Subcutaneous preadipocyte (primary cell): ENCODE measurements around the gene ZNF518A.

DNA sequence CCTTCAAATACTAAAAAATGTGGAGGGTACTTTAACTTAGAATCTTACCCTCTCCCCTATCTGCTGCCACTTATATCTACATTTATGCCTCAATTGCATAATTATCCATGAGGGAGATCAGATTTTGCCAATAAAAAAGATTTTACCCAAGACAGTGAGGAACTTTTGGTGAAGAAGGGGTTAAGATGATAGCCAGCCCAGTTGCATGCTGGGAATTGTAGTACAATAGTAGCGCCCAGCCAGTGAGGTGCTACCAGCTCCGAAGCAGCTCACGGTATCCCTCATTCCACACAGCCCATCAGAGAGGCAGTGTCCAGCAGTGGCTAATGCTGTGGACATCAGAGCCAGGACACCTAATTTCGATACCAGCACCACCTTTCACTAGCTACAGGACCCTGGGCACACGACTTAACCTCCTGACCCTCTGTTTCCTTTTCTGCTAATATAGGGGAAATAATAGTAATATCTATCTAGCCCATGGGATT lies 5.9 kb upstream of the LGI1 start:
- CAGE, long polyA plus RNA: no peak

- CAGE, long polyA plus RNA: no peak
These were observed 3.5 kb downstream of the SLC35G1 start for GRCh38 chr10:93897134-93897760.

DNA sequence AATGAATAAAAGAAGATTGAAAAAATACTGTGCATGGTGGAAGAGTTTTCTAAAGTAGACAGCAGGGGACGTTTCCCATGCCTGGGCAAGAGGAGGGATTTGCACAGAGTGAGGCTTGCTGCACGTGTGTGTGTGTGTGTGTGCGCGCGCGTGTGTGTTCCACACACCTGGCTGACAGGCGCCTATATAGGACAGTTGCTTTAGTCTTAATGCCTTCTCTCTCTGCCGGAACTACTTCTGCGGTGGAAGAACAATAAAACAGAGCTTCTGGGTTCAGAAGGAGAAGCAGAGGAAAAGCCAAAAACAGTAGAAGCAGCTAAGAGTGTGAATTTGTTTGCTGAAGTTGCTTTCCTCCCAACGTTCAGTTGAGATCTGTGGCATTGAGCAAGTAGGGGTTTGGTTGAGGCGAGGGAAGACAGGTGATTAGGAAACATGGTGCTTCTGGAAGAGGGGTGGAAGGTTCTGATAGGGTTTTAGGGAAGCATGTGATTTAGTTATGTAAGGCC lies 2.3 kb downstream of the PLCE1 start:
- CAGE, long polyA plus RNA: no peak

DNA sequence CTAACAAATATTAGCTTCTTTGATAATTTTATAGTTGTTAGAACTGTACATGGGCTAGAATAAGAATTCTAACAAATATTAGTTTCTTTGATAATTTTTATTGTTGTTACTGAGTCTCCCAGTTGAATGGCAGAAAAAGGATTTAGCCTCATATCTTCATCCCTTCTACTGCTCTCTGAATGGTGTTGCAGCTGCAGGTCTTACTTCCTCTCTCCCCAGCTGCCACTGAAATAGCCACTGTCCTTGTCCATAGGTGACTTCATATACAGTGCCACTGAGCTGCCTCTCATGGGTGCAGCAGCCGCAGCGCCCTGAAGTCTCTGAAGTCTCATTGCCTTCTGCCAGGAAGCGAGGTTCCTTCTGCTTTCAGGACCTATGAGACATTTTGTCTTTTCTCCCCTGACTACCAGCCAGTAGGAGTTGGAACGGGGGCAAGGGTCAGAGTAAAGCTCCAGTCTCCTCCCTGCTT lies 6.8 kb downstream of the PLCE1 start:
- CAGE, long polyA plus RNA: no peak

DNA sequence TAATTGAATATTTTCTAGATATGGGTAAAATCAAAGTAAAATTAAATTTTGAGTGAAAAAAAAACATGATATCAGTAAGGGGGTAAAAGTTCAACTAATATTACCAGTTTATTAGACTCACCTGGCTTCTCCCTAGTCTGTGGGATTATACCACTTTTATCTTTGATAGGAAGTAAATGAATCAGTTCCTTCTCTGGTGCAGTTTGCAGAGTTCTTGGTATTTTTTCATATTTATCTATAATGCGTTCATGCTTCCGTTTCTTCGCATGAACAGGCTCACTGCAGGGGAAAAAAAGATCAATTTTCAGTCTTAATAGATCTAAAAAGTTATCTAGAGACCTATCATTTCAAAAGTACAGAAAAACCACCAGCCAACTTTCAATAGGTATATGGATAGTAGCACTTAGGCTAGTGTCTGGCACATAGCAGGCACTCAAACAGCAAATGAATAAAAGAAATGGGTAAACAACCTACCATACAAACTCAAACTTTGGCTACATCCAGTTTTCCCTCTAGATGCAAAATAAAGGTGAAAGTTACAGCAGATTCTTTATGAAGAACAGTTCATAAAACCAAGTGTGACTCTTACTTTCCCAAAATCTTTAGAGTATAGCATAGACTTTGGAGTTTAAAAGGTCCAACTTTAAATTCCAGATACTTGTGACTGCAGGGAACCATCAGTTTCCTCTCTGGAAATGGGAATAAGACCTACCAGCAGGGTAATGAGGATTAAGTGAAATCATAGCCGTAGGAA lies 5.5 kb downstream of the NOC3L start:
- CAGE, long polyA plus RNA: no peak

GRCh38 chr10:95121807-95122210 lies 52.5 kb upstream of the CYP2C8 start:
- CAGE, long polyA plus RNA: no peak

DNA sequence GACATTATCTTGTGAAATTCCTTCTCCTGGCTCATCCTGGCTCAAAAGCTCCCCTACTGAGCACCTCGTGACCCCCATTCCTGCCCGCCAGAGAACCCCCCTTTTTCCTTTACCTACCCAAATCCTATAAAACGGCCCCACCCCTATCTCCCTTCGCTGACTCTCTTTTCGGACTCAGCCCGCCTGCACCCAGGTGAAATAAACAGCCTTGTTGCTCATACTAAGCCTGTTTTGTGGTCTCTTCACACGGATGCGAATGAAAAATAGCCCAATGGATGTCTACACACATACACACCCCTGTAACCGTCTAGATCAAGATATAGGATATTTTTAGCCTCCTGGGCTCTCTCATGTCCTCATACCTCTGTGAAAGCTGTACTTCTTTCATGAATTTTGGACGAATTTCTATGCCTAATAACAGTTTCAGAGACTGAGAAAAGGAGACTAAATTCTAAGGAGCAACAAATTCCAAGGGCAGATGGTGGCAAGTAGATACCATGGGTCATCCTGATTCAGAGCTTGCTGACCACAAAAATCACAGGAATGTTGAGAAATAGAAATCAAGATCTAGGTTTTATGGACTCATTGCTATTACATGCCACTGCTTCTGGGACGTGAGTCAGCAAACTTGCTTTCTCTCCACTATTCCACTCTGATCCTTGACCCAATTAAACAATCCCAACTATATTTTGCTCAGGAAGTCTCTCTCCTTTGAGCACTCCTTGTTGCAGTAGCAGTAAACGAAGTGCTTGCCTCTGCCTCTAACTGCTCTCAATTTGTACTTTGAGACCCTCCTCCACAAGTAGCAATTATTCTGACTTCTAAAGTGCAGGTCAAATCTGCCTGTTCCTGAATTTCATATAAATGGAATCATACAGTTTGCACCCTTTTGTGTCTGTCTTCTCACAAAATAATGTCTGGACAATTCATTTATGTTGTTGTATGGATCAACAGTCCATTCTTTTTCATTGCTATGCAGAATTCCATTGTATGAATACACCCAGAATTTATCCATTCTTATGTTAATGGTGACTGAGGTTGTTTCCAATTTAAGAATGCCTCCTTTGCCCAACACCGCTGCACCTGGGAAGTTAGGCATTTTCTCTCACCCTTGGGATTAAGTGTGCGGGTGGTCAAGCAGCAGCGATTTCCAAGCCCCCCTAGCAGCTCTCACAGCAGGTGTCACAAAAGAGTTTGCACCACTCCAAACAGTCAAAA lies 35.7 kb downstream of the ACSM6 start:
- CAGE, long polyA plus RNA: no peak

DNA sequence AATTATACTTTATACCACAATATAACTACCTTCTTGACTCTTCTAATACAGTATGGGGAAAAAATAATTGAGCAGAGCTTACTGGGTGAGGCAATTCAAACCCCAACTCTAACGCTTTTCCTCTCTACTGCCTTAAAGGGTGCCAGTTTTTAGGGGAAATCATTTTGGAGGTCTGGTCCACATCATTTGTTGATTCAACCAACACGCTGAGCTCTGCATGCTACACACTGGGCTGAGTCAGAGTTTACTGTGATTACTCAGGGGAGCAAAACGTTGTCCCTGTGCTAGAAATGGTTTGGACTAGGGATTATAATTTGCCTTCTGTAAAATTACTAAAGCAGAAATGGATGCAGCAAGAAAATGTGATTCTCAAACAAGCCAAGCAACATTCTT lies 11.4 kb downstream of the PDLIM1 start:
- CAGE, long polyA plus RNA: no peak

DNA sequence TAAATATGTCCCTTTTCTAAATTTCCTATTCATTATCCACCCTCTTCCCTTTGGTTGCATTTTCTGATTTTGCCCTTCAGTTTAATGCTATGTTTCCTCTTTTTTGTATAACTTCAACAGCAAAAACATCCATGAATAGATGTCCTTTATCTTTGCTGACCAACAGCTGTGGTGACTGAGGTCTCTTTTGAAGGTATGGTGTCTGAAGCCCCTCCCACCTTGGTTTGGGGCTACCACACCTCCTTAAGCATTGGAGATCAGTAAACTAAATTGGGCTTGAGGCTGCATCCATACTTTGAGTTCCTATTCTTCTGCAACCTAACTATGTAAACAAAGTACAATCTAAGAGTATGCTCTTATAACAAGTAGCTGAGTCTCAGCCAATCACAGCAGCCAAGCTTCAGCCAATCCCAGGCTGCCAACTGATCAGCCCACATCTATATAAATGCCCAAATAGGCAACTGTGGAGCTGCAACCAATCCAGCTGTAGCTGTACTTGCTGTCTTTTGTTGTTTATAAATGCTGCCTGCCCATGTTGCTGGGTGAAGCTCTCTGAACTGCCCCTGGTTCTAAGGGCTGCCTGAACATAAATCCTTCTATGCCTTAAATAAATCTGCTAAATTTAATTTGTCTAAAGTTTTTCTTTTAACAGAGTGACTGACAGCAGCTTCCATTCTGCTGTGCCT lies 69.4 kb upstream of the PDLIM1 start:
- CAGE, long polyA plus RNA: no peak

- CAGE, long polyA plus RNA: no peak
These were observed 130.8 kb downstream of the SORBS1 start for GRCh38 chr10:95430381-95430813.

GRCh38 chr10:95467047-95467785 lies 94.0 kb downstream of the SORBS1 start:
- CAGE, long polyA plus RNA: no peak

DNA sequence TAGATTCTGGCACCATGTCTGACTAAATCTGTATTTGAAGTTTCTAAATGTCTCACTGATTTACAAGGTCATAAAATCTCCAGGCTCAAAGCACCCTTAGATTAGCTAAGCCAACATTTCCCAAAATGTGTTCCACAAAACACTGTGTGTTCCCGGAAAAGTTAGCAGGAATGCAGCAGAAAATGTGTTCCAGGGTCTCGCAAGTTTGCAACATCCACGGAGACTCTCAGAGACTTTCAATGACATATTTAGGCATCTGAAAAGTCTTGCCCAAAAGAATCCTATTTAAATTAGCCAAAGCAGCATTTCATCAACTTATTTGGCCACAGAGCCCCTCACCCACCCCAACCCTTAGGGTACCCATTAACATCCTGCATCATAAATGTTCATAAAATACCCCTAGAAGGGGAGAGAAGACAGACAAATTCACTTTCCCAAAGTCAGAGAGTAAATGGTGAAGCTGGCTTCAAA lies 91.8 kb downstream of the SORBS1 start:
- CAGE, long polyA plus RNA: no peak

GRCh38 chr10:95499474-95500201 lies 61.5 kb downstream of the SORBS1 start:
- CAGE, long polyA plus RNA: no peak

DNA sequence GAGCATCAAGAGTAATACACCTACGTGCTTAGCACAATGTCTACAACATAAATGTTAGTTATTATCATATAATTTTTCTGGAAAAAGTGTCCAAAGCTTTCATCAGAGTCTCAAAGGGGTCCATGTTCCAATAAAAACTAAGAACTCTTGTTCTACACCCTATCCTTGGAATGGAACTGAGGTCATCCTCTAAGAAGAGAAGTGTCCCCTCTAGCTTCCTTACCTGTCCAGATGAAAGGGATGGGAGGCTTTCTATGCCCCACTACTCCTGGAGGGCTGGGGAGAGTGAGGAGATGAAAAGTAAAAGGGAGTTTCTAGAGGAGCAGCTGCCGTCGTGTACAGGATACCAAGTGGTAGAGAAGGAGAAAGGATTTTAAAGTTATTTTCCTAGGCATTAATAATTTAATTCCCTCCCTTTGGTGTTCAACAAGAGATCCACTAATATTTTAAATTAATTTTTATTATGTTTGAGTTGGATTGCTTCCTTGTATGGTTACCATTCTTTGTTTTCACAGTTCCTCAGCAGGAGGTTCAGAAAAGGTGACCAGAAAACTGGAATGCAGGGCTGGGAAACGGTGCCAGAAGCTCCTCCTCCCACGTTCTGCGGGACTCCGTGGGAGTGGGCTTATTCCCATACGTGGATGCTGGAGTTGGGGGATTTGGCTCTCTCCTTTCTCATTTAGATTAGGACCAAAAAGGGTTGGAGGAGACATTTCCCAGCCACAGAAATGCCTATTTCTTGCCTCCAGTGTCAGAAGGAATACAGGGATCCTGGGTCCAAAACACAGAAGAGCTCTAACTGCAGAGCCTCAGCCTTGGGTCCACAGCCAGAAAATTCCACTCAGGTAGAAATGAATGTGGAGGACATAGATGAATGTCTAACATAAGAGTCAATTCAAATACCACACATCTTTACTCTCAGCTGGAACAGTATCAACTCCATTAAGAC lies 56.2 kb downstream of the SORBS1 start:
- CAGE, long polyA plus RNA: no peak

- CAGE, long polyA plus RNA: no peak
These were observed 44.5 kb downstream of the SORBS1 start for GRCh38 chr10:95516612-95517169.

- CAGE, long polyA plus RNA: no peak
These were observed 312 bp upstream of the SORBS1 start for GRCh38 chr10:95561478-95561887.

GRCh38 chr10:95785785-95786537 lies 30.0 kb downstream of the ENTPD1 start:
- CAGE, long polyA plus RNA: no peak

- CAGE, long polyA plus RNA: no peak
These were observed 809 bp upstream of the CC2D2B start for GRCh38 chr10:95906896-95907436.

DNA sequence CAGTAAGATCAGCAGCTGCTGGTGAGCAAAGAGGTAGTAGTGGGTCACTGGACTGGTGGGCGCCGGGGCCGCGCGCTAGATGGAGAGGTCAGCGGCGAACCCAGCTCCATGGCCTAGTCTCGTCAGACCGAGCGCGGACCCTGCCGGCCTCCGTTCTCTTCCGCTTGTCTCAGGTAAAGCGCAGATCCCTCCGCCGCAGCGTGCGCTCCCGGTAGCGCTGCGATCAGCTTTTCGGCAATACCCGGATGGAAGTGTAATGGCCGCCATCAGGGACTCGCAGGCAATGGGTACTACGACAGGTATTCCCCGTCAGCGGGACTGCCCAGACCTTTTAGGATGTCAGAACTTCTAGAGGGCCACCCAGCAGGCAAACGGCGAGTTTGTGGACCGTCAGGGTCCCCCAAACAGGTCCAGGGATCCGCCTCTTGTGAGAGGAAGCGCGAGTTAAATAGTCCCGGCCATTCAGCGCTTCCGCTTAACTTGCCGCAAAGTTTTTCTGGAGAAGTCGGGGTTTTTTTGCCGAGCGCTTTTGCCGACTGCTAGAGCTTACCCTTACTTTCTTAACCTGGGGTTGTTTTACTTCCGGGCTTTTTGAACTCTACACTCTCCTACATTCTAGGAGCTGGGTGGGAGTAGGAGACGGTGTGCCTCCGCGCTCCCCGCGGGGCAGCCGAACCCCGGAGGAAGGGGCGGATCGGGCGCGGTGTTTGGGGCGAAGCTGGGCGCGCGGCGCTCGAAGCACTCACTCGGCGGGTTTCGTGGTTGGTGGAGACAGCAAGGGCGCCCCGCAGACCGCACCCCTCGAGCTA lies at the start of gene ZNF518A:
Gene ZNF518A, plus strand, starts transcription at position 478 of the 809 bp plus-strand sequence.
- CAGE, long polyA plus RNA: no peak

DNA sequence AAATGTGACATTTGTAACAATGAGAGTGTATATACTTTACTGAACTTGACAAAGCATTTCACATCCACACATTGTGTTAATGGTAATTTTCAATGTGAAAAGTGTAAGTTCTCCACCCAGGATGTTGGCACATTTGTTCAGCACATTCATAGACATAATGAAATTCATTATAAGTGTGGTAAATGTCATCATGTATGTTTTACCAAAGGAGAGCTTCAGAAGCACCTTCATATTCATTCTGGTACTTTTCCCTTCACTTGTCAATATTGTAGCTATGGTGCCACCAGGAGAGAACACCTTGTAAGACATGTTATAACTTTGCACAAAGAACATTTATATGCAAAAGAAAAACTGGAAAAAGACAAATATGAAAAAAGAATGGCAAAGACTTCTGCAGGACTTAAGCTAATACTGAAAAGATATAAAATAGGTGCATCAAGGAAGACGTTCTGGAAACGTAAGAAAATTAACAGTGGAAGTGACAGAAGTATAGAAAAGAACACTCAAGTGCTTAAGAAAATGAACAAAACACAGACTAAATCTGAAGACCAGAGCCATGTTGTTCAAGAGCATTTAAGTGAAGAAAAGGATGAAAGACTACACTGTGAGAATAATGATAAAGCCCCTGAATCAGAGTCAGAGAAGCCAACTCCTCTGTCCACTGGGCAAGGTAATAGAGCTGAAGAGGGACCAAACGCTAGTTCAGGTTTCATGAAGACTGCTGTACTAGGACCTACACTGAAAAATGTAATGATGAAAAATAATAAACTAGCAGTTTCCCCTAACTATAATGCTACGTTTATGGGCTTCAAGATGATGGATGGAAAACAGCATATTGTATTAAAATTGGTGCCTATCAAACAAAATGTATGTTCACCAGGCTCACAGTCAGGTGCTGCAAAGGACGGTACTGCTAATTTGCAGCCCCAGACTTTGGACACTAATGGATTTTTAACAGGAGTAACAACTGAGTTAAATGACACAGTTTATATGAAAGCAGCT lies 27.1 kb downstream of the ZNF518A start:
- CAGE, long polyA plus RNA: no peak